Aortic smooth muscle cell (primary cell): Measurements from ENCODE around the gene SLC9A7.

- RRBS = no CpG with 5 or more reads among the region's 5 CpGs
Observed at GRCh38 chrX:42943383-42944133, 165.6 kb upstream of the PPP1R2C start.

DNA sequence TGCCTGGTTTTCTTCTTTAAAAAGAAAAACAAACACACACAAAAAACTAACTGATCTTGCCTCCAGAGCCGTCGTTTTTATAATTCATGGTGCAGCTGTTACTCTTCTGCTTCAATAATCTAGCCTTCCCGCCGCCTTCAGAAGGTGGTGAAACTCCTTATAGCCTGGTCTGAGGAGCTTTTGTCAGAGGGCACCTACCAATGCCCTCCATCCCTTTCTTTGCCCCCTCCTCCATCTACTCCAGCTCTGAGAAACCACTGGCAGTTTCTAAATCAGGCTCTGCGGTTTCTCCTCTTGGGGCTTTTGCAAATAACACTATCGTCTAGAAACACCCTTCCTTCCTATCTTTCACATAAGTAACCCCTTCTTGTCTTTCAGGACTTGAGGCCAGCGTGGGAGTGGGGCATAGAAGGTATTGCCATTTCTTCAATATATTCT is 1.1 kb upstream of the EFHC2 start:
- RRBS = no CpG with 5 or more reads among the region's 7 CpGs

- RRBS = 4% methylated on average over 12 of the region's 115 CpGs
Observed at GRCh38 chrX:44873349-44874364, 669 bp downstream of the KDM6A start.

GRCh38 chrX:44937689-44938540 is 64.9 kb downstream of the KDM6A start:
- RRBS = no CpG with 5 or more reads among the region's 6 CpGs

DNA sequence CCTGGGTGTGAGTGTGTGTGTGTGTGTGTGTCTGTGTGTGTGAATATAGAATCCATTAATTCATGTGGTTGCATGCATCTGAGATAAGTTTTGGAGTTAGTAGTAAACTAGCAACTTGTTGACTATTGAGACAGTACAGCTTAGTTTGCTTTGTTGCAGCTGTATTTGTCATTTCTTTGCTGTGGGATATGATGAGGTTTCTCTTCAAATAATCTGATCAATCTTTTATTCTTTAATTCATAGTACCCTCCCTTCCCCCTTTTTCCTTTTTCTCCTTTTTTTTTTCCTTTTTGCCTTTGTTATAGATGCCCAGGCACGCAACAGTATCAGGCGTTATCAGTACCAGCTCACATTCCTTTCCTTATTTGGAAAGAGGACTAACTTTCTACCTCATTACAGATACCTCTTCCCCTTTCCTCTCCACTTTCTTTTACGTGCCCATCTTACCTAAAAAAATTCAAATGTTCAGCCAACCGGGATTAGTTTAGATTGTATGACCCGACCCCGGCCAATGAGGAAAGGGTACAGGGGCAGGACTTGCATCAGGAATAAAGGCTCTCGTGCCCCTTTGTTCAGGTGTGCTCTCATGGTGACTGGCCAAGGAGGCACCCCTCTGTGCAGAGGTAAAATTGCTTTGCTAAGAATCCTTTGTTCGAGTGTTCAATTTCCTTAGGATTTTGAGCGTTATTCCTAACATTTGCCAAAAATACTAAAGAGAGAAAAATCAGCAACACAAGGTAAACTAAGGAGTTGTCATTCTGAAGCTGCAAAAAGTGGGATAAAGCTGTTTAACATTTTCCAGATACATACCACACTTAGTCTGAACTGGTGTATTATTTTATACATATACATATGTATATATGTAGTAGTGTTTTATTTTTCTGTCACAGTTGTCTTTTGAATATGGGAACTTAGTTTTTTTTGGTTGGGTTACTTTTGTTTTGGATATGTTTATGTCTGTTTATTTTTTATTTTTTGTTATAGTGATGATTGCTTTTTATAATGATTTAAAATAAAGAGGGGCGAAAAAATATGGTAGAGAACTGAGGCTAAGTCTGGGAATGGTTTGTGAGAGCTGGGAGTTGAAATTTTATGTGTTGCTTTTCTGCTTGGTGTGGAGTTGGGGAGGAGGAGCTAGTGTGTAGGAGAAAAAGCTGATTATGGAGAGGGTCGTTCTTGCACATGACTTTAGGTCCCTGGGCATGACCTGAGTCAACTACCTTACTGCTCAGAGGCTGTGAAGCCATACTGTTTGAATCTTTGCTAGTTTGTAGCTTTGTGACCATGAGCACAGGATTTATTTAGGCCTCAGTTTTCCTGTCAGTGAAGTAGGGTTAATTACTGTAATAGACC is 78.1 kb downstream of the KDM6A start:
- RRBS = no CpG with 5 or more reads among the region's 11 CpGs

DNA sequence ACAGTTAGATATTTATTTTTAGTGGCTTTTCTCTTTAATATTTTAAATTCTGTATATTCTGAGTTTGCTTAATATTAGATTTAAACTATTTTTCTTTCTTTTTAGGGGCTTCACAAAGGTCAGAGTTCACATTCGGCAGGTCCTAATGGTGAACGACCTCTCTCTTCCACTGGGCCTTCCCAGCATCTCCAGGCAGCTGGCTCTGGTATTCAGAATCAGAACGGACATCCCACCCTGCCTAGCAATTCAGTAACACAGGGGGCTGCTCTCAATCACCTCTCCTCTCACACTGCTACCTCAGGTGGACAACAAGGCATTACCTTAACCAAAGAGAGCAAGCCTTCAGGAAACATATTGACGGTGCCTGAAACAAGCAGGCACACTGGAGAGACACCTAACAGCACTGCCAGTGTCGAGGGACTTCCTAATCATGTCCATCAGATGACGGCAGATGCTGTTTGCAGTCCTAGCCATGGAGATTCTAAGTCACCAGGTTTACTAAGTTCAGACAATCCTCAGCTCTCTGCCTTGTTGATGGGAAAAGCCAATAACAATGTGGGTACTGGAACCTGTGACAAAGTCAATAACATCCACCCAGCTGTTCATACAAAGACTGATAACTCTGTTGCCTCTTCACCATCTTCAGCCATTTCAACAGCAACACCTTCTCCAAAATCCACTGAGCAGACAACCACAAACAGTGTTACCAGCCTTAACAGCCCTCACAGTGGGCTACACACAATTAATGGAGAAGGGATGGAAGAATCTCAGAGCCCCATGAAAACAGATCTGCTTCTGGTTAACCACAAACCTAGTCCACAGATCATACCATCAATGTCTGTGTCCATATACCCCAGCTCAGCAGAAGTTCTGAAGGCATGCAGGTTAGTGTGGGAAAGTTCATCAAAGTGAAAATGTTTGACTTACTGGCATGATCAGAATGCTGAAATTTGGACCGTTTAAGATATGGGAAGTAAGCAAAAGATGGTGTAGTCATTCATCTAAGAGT is 130.9 kb downstream of the DIPK2B start:
- RRBS = no CpG with 5 or more reads among the region's 7 CpGs

GRCh38 chrX:45765584-45766371 is 565.1 kb upstream of the DIPK2B start:
- RRBS = no CpG with 5 or more reads among the region's 8 CpGs

DNA sequence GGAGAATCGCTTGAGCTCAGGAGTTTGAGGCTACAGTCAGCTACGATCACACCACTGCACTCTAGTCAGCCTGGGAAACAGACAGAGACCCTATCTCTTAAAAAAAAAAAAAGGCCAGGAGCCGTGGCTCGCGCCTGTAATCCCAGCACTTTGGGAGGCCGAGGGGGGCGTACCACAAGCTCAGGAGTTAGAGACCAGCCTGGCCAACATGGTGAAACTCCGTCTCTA is 76.1 kb upstream of the KRBOX4 start:
- RRBS = no CpG with 5 or more reads among the region's 8 CpGs

- RRBS = no CpG with 5 or more reads among the region's 6 CpGs
Observed at GRCh38 chrX:46649320-46650129, 76.0 kb downstream of the CHST7 start.

- RRBS = under 1% methylated on average over 31 of the region's 71 CpGs
Observed at GRCh38 chrX:46759054-46759776, at the start of gene SLC9A7. SLC9A7 (minus strand) TSS chrX:46759118.

DNA sequence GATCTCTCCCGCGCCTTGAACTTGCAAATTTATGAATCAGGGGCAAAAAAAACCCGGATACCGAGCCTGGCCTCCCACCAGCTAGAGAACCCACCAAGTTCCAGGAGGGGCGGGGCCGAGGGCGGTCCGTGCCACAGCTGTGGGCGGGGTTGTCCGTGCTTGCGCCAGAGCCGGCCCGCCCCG is 355 bp upstream of the RP2 start:
- RRBS = 0% methylated on average over 4 of the region's 14 CpGs

DNA sequence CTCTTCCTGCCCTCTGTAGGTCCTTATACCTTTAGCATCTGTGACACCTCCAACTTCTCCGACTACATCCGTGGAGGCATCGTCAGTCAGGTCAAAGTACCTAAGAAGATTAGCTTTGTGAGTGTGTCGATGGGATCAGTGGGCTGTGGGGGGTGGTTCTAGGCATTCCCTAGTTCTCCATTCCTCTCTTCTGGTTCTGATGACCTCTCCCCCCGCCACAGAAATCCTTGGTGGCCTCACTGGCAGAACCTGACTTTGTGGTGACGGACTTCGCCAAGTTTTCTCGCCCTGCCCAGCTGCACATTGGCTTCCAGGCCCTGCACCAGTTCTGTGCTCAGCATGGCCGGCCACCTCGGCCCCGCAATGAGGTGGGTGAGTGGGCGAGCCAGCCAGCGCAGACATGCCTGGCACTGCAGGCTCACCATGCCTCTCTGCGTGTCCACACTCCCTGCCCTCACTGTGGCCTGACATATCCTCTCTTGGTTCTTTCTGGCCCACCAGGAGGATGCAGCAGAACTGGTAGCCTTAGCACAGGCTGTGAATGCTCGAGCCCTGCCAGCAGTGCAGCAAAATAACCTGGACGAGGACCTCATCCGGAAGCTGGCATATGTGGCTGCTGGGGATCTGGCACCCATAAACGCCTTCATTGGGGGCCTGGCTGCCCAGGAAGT is 8.6 kb downstream of the UBA1 start:
- RRBS = no CpG with 5 or more reads among the region's 18 CpGs

DNA sequence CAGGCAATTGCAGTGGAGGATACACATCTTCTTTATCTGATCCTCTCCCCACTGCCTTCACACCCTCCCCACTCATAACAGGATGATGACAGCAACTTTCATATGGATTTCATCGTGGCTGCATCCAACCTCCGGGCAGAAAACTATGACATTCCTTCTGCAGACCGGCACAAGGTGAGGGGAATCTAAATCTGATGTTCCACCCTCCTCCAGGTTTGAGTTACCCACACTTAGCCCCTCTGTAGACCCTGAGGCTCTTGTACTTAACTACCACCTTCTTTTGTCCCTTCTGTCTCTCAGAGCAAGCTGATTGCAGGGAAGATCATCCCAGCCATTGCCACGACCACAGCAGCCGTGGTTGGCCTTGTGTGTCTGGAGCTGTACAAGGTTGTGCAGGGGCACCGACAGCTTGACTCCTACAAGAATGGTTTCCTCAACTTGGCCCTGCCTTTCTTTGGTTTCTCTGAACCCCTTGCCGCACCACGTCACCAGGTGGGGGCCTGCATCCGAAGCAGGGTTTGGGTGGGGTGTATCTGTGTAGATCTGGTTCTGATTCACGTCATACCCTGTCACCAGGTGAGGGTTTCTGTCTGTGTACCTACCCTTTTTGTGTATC is 5.7 kb upstream of the CDK16 start:
- RRBS = no CpG with 5 or more reads among the region's 10 CpGs

DNA sequence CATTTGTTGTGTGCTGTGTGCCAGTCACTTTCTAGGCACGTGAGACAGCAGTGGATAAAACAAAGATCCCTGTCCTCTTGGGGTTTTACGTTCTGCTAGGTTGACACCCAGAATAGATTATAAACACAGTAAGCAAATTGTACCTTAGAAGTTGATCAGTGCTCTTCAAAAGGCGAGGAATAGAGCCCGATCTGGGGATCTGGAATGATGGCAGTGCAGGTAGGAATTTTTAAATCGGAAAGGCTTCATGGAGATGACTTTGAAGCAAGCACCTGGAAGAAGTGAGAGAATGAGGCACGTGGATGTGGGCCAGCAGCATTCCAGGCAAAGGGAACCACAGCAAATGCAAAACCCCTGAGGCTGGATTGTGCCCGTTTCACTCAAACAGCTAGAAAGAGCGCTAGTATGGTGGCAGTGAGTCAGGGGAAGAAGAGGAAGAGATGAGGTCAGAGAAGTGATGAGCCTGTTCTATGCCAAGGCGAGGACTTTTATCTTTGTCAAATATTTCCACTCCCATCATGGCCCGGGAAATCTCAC is 1.6 kb upstream of the CDK16 start:
- RRBS = 3% methylated on average over 1 of the region's 10 CpGs

DNA sequence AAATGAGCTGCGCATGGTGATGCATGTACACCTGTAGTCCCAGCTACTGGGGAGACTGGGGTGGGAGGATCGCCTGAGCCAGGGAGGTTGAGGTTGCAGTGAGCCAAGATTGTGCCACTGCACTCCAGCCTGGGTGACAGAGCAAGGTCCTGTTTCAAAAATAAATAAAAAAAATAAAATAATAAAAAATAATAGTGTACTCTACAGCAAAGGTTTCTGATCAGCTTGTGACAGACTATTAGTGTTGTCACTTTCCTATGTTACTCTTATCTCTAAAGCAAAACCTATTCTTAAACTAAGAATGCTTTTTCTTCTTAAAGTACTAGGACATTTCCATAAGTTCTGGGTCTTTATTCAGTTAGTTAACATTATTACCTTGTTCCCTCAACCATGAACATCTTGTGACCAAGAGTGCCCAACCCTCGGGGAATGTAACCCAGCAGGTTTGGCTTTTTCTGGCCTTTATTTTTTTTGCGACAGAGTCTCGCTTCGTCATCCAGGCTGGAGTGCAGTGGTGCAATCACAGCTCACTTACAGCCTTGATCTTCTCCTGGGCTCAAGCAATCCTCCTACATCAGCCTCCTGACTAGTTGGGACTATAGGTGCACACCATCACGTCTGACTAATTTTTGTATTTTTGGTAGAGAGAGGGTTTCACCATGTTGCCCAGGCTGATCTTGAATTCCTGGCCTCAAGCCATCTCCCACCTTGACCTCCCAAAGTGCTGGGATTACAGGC is 64.9 kb downstream of the USP11 start:
- RRBS = no CpG with 5 or more reads among the region's 7 CpGs

- RRBS = no CpG with 5 or more reads among the region's 18 CpGs
Observed at GRCh38 chrX:47321962-47322505, 48.3 kb upstream of the ZNF157 start.

DNA sequence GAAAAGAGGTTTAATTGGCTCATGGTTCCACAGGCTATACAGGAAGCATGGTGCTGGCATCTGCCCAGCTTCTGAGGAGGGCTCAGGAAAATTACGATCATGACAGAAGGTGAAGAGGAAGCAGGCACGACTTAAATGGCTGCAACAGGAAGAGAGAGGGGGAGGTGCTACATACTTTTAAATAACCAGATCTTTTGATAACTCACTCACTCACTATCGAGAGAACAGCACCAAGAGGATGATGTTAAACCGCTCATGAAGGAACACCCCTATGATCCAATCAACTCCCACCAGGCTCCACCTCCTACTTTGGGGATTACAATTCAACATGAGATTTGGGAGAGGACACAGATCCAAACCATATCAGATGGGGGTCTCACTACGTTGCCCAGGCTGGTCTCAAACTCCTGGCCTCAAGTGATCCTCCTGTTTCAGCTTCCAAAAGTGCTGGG is 11.9 kb upstream of the ZNF157 start:
- RRBS = no CpG with 5 or more reads among the region's 5 CpGs

DNA sequence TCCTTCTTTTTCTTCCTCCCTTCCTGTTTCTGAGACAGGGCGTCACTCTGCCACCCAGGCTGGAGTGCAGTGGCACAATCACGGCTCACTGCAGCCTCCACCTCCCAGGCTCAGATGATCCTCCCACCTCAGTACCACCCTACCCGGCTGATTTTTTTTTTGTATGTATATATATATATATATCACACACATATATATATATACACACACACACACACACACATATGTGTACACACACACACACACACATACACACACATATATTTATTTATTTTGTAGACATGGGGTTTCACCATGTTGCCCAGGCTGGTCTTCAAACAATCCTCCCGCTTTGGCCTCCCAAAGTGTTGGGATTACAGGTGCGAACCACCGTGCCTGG is 20.3 kb downstream of the ZNF41 start:
- RRBS = no CpG with 5 or more reads among the region's 6 CpGs

DNA sequence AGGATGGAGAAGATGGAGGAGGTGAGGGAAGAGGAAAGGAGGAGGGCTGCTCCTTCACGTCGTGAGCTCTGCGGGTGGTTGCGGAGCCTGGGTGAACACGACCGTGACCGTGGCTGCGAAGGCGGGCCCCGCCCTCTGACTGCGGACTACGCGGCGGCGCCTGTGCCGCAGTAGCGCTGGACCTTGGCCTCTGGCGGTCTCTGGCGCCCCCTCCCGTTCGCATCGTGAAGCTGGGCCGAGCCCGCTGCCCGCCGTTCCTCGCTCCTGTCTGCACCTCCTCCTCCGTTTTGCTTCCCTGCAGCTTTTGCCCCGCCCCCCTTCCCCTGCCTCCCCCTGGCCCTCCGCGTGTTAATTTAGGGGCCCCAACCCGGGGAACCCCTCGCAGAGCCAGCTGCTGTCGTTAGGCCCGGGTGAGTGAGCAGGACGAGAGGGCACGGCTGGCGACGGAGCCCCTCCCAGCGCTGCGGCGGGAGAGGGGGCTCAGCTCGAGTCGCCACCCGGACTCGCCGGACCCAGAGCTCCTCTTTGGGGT is 37.6 kb upstream of the ARAF start:
- RRBS = 3% methylated on average over 9 of the region's 47 CpGs